ReNcell CX (cell line): ENCODE data around the genes TMCO5A and BUB1B.

- PRO-cap: no peak
These were observed 117.2 kb upstream of the MEIS2 start for GRCh38 chr15:37217422-37218076.

DNA sequence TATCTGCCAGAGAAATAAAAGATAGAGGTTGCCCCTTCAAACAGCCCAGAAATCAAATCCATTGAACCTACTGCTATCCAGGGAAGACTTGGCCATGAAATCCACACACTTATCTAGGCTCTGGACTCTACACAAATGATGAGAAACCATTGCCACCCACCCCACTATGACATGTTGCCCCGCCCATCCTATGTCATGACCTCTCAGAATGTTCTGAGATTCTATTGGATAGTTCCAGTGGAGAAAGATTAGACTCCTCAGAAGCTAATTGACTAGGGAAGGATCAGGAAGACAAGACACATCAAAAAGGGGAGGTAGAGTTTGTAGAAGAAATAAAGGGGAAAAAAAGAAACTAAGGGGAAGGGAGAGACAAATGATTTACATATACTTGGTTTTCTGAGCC is at the start of gene TMCO5A:
TSS of gene TMCO5A (plus strand) at position 260 of the 403 bp plus-strand sequence.
- PRO-cap: no peak

DNA sequence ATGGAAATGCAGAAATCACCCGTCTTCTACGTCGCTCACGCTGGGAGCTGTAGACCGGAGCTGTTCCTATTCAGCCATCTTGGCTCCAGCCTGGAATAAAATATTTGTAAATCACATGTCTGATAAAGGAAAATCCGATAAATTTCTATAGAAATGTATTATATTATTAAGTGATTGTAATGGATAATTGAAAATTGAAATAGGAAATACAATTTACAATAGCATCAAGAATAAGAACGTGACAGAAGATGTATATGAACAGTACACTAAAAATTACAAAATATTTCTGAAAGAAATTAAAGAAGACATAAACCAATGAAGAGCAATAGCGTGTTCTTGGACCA is 109.9 kb upstream of the SPRED1 start:
- PRO-cap: no peak

GRCh38 chr15:38359528-38360056 is 94.3 kb upstream of the FAM98B start:
- PRO-cap: no peak

DNA sequence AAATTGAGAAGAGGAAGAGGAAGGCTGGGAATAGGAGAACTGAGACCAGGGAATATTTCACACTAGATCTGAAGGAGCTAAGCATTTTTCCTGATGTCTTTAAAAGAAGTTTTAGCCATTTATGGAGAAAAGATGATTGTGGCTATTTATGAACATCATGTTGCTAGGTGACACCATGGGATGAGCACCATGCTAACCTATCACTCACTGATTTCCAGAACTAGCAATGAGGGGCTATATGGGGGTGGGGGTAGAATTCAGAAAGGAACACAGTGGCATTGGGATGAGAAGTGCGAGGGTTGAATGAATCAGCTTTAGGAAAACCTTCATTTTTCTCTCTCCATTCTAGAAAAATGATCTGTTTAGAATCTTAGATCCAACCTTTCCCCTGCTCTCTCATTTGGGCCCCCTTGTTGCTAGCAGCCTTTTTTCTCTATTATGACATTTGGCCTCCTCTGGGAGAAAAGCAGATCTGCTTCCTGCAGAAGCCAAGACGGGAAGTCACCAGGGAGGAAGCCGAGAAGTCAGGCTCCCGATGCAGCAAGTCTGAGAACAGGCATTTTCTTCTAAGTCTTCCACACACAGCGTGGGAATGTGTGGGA is 76.0 kb upstream of the FAM98B start:
- PRO-cap: no peak

GRCh38 chr15:38497385-38498616 is 43.9 kb downstream of the FAM98B start:
- PRO-cap: no peak

DNA sequence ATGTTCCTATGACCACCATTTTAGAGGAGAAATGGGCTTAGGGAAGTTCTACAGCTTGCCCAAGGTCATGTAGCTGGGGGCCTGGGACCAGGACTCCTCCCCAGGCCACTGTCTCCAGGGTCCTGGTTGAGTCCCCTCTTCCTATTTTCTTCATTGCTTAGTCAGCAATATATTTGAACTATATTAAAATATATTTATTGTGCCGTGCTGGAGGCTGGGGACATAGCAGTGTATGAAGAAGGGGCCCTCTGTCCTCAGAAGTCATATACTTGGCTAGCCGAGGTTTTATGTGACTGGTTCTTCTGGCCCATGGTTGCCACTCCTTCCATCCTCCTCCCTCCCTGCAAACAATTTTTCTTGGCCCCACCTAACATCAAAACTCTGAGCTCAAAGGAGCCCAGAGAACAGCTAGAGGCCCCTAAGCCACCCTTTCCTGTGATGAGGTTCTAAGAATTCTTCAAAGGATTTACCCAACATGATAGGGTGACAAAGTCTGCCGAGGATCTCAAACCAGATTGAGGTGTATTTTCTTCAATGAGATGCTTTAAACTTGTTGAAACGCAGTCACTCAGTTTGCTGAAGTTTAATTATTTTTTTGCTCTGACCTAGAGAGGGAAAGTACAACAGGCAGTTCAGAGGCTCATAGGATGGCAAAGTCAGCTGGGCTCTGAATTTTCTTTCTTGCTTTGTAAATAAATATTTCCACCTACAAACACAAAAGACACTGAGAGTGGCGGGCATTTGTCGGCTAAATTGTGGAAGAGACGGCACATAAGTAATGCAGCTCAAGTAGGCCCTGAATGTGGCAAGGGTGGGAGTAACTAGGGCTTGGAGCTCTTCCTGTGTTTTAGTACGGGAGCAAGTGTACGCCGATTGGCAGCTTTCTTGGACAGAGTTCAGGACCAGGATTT is 121.4 kb upstream of the RASGRP1 start:
- PRO-cap: no peak

GRCh38 chr15:39128151-39128789 is 452.6 kb upstream of the THBS1 start:
- PRO-cap: no peak

DNA sequence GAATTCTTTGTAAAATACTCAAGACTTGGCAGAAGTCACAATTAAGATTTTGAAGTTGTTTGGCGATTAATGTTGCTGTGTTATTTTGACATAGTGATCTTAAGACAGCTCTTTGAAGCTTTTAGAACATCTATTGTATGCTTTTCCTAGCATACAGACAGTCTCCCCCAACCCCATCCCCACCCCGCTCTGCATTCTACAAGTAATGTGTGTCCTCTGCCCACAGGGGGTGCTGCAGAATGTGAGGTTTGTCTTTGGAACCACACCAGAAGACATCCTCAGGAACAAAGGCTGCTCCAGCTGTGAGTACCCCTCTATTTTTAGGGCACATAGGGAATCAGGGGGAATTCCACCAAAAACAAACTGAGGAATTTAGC is 2.5 kb downstream of the THBS1 start:
- PRO-cap: no peak

GRCh38 chr15:39598175-39598951 is 17.5 kb downstream of the THBS1 start:
- PRO-cap: no peak

GRCh38 chr15:39623533-39624075 is 42.7 kb downstream of the THBS1 start:
- PRO-cap: no peak

GRCh38 chr15:40047251-40048247 is 8.6 kb upstream of the SRP14 start:
- PRO-cap: no peak

DNA sequence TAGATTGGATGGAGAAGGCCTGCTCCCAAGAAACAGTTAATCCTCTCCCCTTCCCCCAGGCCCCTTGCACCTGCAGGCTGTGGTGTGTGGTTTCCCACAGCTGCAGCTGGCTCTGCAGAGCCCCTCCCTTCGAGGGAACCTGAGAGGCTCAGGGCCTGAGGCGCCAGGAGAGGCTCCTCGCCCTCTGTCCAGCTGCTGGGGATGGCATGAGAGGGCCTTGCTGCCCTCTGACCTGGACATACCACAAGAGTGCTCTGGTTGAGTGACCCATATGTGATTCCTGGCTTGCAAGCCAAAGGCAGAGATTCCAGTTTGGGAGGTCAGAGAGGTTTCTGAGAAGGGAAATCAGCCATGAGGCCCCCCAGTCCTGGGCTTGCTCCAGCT is 15.8 kb upstream of the SRP14 start:
- PRO-cap: no peak

- PRO-cap: no peak
These were observed 13.2 kb downstream of the BMF start for GRCh38 chr15:40095323-40095946.

- PRO-cap: no peak
These were observed 3.9 kb downstream of the BMF start for GRCh38 chr15:40104747-40105273.

- PRO-cap: bidirectional peak, plus-strand start at chr15:40161107, minus-strand start at chr15:40160891; unidirectional peak, plus-strand start at chr15:40161339
These were observed at the start of gene BUB1B for GRCh38 chr15:40160615-40161766. BUB1B (plus strand) TSS chr15:40161069.

GRCh38 chr15:40256493-40257103 is 17.7 kb downstream of the PAK6 start:
- PRO-cap: no peak

DNA sequence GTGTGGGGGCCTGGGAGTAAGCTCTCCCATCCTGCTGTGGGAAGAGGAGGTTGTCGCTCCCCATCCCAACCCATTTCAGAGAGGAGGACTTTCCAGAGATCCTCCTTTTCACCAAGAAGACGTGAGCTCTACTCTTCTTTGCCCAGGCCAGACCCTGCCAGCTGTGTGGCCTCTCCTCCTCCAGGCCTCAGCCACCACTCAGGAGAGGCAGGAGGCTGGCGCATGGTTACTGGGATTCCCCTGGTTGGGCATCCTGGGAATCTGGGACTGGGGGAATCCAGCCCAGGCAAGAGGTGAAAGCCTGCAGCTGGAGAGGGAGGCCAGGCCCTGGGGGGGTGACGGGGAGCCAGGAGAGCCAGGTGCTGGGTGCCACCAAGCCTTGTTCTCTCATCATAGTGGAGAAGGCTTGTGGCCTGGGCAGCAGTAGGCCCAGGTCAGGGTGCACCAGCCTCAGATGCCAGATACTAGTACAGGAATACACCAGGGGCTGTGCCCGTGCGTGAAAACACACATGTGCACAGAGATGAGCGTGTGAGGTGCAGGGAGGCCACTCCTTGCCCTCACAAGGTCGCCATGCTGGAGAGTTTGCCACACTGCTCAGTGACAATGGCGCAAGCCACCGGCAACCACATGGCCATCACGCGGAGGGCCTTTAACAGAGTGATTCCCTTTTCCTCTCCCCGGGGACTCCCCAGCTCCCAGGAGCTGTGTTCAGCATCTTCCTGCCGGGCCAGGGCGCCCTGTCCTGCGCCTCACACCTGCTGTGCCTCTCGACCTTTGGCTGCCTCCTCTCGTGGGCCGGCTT is 6.1 kb downstream of the CCDC9B start:
- PRO-cap: no peak

DNA sequence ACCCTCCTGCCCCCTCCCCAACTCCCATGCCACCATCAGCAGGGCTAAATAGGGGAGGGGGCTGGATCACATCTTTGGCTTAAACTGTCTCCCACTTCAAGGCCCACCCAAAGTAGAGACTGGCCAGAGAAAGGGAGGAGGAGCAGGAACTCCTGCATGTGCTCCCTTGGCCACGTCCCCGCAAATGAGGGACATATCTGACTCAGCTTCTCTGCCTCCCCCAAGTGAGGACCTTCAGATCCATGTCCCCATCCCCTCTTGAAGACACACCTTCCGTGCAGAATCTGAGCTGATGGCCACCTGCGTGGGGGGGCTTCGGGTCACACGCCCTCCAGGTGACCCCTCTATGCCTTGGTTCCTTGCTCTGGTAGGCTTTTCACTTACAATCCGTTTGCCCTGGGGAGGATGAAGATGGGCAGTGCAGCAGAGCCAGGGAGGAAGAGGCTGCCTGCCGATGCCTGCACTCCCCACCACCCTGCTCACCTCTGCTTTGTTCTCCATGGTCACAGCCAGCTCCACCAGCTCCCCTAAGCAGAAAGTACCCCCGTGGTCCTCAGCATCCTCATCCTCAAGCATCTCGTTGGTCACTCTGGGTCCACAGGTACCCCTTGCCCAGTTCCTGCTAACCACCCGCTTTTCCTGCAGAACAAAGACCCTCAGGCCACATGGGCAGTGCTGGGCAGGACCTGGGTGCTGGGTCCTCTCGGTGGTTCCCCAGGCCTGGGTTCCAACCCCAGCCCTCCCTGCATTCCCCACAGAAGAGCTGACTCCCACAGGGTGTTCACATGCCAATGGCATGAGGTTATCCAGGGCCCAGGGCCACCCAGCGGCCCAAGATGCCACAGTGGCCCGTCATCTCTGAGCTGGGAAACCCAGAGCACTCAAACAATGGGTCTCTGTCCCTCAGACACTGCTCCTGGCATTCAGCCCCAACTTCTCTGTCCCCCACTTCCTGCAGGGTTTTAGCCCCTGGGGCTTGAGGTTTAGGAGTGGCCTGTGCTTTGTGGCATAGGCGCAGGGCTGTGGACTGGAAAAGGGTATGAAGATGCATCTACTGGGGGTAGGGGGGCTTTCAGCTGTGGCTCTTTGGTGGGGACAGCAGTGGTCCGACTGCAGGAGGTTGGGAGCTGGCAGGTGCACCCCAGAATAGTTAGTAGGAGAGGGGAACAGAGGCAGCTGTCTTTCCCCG is 2.1 kb downstream of the CCDC9B start:
- PRO-cap: unidirectional peak, minus-strand start at position 180 of the sequence; bidirectional peak, plus-strand start at position 1,015 of the sequence, minus-strand start at position 787 of the sequence

DNA sequence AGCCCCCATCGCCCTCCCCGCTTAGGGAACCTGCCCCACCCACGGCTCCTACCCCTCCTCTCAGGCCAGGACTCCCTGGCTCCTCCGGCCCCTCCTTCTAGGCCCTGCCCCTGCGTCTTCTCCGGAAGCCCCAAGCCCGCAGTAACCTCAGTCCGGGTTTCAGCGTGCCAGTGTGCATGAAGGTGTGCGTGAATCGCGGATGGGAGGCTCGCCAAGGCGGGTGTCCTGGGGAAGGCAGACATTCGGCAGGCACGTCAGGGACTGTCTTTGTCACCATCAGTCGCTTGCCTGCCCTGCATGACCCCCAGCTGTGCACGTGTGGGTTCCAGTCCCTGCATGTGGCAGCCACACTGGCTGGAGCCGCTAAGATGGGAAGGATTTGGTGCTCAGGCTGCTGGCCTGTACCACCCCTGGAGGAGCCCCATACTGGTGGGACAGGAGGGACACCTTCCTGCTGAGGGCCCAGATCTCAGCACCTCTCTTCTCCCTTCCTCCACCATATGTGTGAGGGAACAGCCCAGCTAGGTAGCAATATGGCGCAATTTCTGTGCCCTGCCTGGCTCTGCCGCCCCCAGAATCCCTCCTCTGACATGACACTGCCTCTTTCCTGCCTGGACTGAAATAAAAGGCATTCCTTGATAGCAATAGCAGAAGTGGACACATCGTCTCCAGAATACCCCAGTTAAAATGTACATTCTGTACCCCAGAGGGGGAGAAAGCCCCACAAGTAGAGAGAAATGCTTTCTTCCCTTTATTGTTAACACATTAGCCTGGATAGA is 818 bp downstream of the DISP2 start:
- PRO-cap: no peak